Spinal cord (tissue), 3 donors: Measurements from ENCODE around the gene H3-3A.

DNA sequence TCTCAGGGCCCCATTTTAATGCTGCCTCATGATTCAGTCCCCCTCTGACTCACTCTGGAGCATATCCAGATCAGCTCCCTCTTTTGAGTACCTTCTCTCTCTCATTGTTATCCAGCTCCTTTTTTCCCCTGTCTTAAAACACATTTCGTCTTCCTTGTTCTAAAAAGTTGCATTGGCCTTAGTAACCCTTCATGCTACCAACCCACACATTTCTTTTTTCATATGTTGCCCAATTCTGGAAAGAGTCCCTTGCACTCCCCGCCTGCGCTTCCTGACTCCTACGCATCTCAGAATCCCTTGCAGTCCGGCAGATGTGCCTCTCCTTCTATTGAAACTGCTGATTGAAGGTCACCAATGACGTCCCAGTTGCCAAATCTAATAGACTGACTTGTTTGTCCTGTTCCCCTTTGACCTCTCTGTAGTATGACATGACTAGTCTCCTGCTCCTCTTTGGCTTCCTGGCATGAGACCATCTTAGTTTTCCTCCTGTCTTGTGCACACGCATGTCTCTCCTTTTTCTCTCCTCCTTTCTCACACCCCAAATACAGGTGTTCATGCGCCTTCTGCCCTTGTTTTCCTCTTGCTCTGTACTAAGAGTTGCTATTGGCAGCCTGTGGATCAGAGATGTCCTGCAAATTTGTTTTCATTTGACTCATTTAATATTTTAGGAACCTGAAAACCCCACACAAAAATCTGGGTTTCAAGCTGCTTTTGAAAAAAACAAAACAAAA lies 92.3 kb downstream of the CNIH3 start:
- PRO-cap, result no peak
- RAMPAGE, long total RNA, result no peak

GRCh38 chr1:224730477-224730803 lies 114.3 kb downstream of the CNIH3 start:
- PRO-cap, result no peak
- RAMPAGE, long total RNA, result no peak

DNA sequence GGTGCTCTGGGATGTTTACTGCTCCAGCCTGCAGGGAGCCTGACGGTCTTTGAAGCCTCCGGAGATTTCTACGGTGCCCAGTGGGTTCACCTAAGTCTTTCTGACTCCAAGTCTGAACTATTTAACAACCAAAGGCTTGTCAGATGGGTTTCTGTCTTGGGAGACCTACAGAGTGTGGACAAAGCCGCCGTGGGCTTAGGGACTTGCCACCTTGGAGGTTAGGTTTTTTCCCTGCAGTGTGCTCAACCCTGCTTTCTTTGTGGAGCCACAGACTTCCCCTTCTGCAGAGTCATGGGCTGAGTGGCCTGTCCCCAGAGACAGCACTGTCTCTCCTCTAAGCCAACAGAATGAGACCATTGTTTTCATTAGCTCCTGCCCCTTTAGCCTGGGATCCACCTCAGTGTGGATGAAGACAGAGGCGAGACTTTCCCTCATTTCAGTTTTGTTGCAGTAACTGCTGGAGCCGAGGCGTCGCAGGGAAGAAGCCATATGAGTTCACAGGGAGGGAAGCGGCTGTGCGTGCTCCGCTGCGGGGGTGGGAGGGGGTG lies 120.6 kb downstream of the CNIH3 start:
- PRO-cap, result no peak
- RAMPAGE, long total RNA, result no peak

DNA sequence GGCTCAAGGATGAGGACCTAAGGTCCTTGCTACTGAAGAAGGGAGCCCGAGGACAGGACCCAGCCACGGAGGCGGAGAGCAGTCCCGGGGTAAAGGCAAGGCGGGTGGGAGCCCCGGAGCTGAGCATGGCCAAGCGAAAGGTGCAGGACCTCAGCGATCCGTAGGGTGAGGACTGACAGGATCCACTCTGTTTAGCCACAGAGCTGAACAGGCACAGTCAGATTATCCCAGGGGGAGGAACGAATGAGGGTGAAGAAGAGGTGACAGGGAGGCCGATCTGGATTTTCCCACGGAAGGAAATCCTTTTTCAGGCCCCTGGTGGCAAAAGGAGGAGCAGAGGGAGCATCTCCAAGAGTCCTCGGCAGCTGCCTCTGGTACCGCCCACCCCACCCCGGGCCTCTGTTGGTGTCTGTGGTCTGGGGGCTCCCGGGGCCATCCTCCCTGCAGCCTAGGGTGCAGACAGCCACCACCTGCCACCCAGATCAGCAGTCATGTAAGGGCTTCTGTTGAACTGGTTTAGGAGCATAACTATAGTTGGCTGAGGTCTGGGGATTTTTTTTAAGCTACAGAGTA lies 32.3 kb upstream of the LBR start:
- PRO-cap, result no peak
- RAMPAGE, long total RNA, result no peak

DNA sequence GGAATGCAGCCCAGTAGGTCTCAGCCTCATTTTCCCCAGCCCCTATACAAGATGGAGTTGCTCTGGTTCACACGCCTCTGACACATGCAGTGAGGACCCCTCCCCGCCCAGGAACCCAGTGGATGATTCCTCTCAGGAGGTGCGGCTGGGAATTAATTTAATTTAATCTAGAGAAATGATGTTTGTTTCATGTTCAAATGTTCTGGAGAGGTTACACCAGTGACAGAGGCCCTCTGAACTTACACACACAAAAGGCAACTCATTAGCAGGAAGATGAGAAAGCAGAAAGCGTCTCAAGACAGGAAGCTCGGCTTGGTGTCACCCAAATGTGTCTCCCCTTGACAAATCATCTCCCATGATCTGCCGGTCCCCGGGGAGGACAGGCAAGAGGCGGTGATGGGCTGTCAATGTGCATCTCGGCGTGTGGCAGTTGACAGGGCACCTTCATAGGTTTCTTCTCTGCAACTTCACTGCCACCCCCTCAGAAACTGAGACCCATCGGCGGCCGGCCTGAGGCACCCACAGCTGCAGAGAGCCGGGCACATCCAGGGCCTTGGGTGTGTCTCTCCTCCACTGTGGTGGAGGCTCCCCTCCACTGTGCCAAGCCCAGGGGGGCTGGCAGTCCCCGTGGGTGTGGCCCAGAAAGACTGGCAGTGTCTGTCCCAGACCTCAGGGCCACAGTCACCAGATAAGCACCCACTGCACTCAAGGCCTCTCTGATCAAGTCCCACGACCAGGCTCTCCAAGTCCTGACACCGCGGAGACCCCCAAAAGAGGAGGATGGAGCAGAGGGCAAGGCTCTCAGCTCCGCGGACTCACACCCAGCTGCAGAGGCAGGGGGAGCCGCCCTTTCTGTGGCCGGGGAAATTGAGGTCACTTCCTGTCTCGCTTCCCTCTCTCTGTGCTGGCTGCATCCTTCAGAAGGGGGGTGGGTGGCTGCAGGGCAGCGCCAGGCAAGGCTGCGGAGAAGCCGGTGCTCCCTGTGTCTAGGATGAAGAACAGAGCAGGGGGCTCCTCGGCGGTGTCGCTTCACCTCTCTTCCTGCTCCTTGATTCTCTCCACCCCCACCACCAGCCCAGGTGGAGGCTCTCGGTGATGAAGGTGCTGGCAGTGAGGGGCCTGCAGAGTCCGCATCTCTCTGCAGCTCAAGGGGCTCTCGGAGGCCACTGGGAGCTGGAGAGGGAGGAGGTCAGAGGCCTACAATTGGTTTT lies 39.5 kb upstream of the LBR start:
- PRO-cap, result no peak
- RAMPAGE, long total RNA, result no peak

DNA sequence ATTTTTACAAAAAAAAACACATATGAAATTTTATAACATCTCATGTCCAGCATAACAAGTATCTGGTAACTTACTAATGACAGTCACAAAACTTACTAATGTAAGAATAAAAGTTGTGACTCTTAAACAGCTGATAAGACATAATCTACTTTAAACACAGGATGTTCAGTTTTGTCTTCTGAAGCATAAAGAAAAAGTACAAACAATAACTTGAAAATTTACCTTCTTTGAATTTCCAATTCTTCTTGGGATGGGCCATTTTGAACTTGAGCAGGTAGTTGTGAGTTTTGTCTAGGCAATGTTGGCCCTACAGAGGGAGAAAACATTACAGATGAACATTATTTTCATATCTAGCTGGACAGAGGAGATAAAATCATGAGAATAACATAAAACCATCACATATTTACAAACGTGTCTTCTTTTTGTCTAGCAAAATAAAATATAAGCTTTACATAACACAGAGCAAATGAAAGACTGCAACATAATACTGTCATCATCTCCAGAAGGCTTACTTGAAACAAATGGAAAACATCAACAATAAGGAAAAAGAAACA lies 102.6 kb upstream of the LBR start:
- PRO-cap, result no peak
- RAMPAGE, long total RNA, result no peak

- PRO-cap, result no peak
- RAMPAGE, long total RNA, result no peak
Measured at GRCh38 chr1:225607911-225608573, 44.9 kb downstream of the ENAH start.

GRCh38 chr1:225640487-225640891 lies 12.4 kb downstream of the ENAH start:
- PRO-cap, result no peak
- RAMPAGE, long total RNA, result no peak

DNA sequence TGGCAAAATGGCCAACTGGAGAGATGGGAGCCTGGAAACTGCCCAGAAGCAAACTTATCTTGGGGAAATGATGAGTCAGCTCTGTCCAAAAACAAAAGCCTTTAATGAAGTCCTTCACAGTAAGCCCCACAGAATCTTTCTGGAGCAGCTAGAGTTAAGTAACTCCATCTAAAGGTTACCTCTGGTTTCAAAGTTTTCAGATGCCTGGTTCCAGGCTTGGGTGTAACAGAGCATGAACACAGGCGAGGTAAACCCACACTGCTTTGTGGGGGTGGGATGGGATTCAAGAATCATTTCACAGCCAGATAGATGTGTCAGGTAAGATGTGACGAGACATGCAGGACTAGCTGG lies 10.5 kb upstream of the SRP9 start:
- PRO-cap, result no peak
- RAMPAGE, long total RNA, result no peak

GRCh38 chr1:225812812-225814085 lies 3.3 kb downstream of the EPHX1 start:
- PRO-cap, result no peak
- RAMPAGE, long total RNA, result no peak

DNA sequence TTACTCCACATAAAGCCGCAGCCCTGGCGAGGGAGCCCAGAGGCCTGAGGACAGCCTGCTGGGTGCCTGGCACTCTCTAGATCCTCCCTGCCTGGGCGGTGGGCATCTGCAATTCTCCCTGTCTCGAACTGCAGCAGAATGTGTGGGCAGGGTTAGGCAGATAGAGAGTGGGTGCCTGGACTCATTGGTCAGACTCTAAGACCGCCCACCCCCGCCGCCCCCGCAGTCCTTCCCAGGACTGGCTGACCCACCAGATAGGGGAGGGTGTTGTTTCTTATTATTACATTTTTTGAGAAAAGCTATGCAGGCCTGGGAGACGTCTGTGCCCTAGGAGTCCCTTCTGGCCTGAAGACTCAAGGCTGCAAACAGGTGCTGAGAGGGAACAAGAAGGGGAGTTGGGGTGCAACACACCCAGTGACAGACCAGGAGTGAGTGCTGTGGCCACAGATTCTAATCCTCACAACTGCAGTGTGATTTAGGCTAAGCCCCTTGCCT lies 14.1 kb downstream of the EPHX1 start:
- PRO-cap, result no peak
- RAMPAGE, long total RNA, result no peak

GRCh38 chr1:225842164-225843221 lies 32.6 kb downstream of the EPHX1 start:
- PRO-cap, result no peak
- RAMPAGE, long total RNA, result no peak

- PRO-cap, result no peak
- RAMPAGE, long total RNA, result no peak
Measured at GRCh38 chr1:226034354-226035005, 28.0 kb upstream of the H3-3A start.

- PRO-cap, result no peak
- RAMPAGE, long total RNA, result start-site peak on the plus strand at chr1:226062709-226062787, 1,848 and 2,659 reads in 2 replicates
Measured at GRCh38 chr1:226062595-226062918, at the start of gene H3-3A. Gene H3-3A (plus strand): TSS chr1:226062716.

DNA sequence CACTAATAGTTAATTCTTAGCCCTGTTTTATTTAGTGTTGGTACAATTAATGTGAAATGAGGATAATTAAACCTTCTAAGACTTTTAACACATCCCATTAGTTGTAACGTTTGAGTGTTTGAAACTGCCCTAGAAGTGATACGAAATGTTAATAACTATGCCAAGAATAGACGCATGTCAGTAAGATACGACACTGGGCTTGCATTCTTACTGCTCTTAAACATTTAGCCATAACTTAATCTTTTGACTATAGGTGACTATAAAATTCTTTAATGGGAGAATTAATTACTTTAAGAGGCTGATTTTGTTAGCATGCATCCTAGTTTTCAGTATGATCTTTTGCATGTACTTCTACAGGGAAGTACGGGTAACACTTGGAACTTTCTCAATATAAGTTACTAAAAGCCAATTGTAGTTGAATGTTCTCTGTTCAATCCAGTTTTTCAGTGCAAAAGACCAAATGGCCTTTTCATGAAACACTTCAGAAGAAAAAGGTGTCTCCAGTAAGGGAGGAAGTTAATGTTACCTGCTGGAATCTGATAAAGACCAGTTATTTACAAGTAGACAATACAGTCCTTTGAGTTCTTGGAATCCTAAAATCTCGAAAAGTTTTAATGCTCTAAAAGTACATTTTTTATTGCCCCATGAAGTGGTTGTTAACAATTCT lies 10.0 kb downstream of the H3-3A start:
- PRO-cap, result no peak
- RAMPAGE, long total RNA, result no peak

GRCh38 chr1:226074595-226075007 lies 12.1 kb downstream of the H3-3A start:
- PRO-cap, result no peak
- RAMPAGE, long total RNA, result no peak

DNA sequence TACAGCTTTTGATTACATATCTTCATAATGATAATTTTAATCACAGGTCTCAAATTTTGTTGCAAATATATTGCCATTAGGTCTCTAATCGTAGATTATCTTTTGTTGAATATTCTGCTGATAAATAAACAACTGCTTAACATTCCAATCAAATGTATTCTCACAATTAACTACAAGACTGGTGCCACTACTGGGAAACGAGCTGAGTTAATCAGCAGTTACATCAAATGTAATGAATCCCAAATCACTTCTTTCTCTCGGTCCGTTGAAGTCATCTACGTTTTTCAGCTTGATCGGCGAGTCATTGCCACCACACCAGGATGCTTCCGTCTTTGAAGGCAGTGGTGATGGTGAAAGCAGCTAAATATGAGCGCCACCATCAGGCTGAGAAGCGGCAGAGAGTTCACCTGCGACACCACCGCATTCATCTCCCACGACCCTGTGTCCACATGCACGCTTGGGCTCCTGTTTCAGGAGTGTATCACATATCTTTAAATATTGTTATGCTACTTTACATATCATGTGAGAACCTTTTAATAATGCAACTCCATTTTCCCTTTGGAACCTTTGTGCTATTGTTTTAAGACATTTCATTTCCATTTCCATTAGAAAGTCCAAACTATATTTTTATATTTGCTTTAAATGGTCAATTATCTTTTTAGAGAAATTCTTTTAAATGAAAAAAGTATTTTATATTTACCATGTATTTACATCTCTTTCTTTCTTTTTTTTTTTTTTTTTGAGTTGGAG lies 24.4 kb upstream of the LIN9 start:
- PRO-cap, result no peak
- RAMPAGE, long total RNA, result no peak

DNA sequence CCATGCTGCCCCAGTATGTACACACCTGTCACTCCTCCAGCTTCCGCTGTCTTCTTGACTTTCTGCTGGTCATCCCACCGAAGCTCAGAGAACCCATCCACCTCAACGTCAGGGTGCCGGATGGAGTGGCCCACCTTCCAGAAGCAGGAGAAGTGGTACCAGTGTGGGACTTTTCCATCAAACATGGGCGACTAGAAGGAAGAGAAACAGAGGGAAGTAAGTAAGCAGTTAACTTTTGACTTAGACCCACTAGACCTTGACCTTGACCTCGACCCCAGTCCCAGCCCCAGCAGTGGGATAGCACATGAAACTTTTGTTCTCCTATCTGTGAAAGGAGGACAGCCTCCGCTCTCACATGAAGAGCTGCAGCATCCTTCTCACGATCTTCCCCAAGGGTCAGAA lies 5.7 kb downstream of the PARP1 start:
- PRO-cap, result no peak
- RAMPAGE, long total RNA, result no peak

GRCh38 chr1:226647141-226647647 lies 91.9 kb downstream of the ITPKB start:
- PRO-cap, result no peak
- RAMPAGE, long total RNA, result no peak

DNA sequence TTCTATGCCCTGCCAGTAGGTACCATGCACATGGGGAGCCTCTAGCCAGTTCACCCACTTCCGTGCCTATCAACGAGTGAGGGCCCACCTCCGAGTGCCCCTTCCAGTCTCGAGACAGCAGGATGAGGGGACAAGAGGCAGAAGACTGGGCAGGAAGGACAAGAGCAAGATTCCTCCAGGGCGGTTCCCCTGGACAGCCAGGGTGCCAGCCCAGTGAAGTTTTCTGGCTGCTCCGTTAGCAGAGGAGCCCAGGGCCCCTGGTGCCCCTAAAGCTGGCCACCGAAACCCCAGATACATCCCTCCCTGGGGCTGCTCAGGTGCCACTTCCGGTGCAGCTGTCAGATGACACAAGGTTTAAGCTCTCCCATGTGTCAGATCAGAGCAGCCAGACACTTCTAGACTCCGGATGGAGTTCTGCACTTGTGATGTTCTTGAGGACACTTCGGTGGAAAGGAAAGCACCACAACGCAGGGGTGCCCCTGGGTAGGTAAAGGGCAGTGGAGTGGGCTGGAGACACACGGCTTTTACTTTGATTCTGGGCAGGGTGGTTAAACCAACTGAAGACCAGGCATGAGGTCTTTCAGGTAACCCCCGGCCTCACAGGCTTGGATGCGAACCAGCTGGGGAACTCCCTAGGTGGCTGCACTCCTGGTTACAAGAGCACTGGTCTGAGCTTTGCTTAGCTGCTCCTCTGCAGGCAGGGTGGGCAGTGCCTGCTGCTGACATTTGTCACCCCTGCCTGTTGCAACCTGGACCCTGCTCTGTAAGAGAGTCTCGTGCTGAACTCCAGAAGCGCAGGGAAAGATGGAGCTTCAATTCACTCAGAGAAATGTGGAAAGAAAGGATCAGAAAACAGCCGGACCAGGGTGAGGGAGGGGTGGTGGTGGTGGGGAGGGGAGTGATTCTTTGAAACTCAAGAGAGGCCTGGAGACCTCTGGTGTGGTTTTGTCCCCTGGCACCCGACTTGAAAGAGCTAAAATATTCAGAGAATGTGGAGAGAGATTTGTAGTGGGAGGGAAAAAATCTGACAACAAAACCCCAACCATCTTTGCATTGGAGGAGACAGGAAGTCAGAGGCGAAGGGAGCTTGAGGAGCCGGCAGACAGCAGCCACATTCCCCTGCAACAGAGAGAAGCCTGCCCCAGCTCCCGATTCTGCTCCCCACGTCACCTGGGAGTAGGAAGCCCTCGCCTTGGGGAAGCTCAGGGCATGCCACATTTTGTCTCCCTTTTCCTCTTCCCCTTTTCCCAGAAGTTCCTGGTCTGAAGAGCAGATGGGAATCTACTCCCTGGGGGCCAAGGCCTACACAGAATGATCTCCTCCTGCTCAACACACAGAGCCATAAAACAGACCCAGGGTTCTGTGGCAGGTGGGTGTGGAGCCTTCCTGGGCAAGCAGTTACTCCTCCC lies 85.4 kb downstream of the ITPKB start:
- PRO-cap, result no peak
- RAMPAGE, long total RNA, result no peak